Neutrophil (primary cell): ENCODE data around the gene MIGA1.

- PRO-cap, result no peak
These were observed 167.0 kb downstream of the ZZZ3 start for GRCh38 chr1:77515395-77515911.

DNA sequence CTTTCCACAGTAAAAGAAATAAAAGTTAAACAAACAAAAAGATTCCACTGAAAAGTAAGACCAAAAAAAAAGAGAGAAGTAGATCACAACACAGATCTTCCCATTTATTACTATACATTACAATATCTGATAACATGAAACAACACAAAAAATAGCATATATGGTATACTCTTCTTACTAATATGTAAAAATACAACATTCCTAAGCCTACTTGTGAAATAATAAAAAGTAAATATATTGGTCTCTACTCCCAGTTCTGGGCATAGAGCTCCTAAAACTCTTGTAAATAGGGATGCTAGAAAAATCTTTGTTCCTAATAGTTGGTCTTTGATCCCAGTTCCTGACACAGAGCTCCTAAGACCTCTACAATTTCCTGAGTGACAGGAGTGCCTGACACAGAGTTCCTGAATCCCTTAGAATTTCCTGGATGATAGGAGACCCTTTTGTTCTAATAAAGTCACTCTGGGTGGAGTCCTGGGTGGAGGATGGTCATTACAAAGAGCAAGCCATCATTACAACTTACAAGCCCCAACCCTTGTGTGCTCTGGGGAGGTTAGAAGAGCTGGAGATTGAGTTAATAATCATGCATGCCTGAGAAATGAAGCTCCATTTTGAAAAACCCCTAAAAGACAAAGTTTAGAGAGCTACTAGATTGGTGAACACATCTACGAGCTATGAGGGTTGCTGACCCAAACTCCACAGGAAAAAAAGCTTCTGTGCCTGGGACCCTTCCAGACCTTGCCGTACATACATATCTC is 58.4 kb downstream of the ZZZ3 start:
- PRO-cap, result no peak

- PRO-cap, result unidirectional peak, minus-strand start at chr1:77683472
These were observed 903 bp upstream of the ZZZ3 start for GRCh38 chr1:77683018-77684103.

DNA sequence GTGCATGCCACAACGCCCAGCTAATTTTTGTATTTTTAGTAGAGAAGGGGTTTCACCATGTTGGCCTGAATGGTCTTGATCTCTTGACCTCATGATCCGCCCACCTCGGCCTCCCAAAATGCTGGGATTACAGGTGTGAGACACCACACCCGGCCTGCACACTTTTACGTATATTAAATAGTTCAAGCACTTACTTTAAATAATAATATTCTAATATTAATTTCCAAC is 23.0 kb downstream of the USP33 start:
- PRO-cap, result no peak

- PRO-cap, result unidirectional peak, plus-strand start at chr1:77779805
These were observed at the start of gene MIGA1 for GRCh38 chr1:77779360-77780743. MIGA1 (plus strand) TSS chr1:77779649.

DNA sequence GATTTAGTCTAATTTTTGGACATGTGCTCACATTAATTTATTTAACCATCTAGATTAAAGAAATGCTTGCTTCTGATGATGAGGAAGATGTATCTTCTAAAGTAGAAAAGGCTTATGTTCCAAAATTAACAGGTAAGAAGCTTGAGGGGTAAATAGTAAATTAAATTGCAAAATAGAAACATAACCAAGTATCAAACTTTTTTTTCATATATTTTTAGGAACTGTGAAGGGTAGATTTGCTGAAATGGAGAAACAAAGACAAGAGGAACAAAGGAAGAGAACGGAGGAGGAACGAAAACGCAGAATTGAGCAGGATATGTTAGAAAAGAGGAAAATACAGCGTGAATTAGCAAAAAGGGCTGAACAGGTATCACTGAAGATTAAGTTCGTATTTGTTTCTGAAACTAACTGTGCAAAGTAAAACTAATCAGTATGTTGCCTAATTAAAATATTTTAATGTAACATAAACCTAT is 29.5 kb downstream of the NEXN start:
- PRO-cap, result no peak

DNA sequence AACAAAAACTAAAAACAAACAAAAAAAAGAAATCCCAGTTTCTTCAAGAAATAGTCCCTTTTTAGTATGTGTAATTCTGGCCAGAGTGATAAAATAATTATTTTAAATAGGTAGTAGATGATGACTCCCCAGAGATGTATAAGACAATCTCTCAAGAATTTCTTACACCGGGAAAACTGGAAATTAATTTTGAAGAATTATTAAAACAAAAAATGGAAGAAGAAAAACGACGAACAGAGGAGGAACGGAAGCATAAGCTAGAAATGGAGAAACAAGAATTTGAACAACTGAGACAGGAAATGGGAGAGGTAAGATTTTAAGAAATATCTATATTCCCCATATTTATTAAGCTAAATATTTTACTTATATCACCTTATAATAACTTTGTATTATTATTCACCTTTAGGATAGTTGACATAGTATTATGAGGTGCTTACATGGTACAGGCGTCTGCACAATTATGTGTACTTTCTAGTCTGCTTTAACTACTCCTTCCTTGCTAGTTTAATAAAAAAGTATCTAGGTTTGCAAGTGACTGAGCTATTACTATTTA is 44.8 kb downstream of the NEXN start:
- PRO-cap, result no peak

DNA sequence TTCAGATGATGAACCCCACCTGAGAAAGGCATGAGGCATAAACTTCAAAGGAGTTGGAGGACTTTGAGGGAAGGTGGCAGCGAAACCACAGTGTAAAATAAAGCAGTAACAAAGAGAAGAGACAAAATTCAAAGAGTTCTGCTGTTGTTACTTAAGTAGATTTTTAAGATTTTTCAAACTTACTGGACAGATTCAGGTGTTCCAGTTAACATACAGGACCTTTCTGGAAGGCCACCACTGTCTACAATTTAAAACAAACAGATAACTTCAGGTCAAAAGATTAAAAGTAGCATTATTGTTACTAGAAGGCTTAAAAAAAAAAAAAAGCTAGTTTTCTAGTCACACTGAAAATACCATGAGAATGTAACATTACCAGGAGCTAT is 12.4 kb downstream of the FUBP1 start:
- PRO-cap, result no peak

DNA sequence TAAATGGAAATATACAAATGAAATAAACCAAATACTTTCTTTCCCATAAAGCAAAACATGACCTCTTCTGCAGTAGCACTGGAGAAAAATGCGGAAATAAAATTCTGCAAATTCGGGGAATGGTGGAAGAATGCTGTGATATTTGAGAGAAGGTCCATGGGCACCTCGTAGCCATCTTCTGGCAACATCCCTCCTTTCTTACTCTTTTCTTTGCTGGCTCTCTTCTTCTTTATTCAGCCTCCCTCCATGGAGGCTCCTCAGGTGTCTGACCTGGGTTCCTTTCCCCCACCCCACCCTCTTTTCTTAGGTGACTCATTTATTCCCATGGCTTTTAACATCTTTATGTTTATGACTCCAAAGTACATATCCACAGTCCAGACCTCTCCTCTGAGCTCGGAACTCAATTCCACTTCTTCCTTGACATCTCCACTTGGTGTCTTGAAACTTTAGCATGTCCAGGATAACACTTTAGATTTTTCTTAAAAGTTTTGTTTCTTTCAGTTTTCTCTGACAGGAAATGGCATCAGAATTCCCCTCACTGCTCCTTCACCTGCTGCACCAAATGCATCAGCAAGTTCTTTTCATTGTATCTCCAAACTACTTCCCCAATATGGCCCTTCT is 95.7 kb downstream of the GIPC2 start:
- PRO-cap, result no peak

GRCh38 chr1:78223233-78223958 is 177.6 kb downstream of the GIPC2 start:
- PRO-cap, result no peak

DNA sequence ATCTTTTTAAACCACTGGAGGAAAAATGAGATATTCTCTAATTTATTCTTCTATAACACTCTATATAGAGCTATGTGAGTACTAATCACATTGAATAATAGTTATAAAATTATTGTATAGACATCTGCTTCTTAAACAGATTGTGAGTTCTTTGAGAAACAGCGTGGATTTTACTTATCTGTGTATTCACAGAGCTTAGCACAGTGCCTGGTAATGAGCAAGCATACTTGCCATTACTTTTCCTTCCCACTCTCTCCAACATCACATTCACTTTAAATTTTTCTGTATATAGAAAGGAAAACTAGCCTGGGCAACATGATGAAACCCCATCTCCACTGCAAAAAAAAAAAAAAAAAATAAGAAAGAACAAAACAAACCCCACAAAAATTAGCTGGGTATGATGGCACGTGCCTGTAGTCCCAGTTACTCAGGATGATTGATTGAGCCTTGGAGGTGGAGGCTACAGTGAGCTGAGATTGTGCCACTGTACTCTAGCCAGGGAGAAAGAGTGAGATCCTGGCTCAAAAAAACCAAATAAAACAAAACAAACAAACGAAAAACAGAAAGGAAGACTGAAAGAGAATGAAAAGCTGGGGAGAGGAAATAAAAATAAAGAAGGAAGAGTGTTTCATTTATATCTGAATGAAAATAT is 7.5 kb upstream of the IFI44 start:
- PRO-cap, result no peak

DNA sequence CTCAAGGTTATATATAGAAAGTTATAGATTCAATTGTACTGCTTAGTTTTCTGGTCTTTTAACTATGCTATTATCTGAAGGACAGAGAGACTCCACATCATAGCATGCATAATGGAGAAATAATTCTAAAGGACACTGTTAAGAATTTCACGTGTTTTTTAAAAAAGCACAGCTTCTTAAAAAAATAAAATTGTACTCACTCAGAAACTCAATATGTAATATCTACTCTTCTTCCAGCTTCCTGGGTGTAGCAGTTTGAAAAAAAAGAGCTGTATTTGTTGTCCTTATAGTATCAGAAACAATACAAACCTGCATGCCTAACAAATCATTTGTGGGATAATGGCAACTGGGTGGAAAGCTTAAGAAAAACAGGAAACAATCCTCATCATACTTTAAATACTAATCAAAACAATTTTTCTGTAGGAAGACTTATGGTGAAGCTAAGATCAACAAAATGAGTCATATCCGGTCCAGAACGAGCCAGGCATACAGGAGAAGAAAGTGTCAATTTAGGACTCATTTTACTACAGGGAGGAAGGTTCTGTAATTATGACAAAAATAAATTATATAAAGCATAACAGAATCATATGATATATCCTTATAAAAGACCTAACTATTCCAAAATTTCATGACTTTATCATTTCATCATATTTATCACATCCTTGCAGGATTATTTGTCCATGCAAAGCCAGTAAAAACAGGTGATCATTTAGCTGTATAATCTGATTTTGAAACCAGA is 181.8 kb upstream of the ADGRL4 start:
- PRO-cap, result no peak

GRCh38 chr1:79493682-79494268 is 487.2 kb upstream of the ADGRL4 start:
- PRO-cap, result no peak

DNA sequence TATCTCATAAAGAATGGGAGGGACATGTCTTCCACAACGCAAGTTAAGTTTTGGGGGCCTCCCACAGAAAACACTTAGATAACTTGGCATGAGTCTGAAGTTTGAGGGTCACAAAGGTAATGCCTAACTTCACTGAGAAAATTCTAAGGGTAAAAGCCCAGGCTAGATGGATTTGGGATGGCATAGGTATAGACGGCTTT is 1038.9 kb upstream of the ADGRL4 start:
- PRO-cap, result no peak

GRCh38 chr1:81990715-81991250 is 190.0 kb downstream of the ADGRL2 start:
- PRO-cap, result no peak

DNA sequence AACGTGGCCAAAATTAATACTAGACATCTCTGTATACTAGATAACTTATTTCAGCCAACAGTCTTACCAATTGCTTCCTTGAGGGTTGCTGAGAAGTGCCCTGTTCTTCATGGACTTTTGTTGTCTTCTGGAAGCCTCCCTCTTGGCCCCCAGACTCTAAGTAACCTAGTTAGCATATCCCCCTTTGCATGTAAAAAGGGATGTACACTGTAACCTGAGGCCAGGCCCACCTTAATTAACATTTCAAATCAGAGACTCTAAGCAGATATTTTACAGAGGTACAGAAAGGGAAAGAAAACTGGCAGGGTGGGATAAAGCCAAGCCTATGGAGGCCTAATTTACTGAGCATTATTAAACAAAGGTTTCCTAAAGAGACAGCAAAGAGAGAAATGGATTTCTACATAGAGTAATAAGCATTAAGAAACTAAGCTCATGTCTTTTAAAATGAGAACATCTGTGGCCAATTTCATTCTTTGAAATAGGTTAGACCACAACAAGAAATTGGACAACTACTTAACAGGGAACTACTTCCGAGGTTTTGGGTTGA is 1047.4 kb downstream of the ADGRL2 start:
- PRO-cap, result no peak

- PRO-cap, result no peak
These were observed 490.6 kb downstream of the TTLL7 start for GRCh38 chr1:83508328-83508822.

- PRO-cap, result no peak
These were observed 306.4 kb downstream of the TTLL7 start for GRCh38 chr1:83692418-83692967.

- PRO-cap, result no peak
These were observed 2.2 kb downstream of the PRKACB start for GRCh38 chr1:84146282-84146642.

DNA sequence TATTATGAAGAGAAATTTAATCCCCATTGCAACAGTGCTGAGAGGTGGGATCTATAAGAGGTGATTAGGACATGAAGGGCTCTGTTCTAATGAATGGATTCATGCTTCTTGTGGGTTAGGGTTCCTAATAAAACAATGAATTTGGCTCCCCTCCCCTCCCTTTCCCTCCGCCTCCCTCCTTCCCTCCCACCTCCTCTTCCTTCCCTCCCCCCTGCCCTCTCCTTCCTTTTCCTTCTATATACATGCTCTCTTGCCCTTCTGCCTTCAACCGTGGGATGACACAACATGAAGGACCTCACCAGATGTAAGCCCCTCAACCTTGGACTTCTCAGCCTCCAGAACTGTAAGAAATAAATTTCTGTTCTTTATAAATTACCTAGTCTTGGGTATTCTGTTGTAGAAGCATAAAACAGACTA is 26.8 kb upstream of the SAMD13 start:
- PRO-cap, result no peak